Aortic smooth muscle cell (primary cell): Measurements from ENCODE around the genes XCR1 and CCR1.

GRCh38 chr3:45664541-45665014 is 24.6 kb upstream of the SACM1L start:
- RRBS, result no CpG with 5 or more reads among the region's 11 CpGs

- RRBS, result no CpG with 5 or more reads among the region's 30 CpGs
Measured at GRCh38 chr3:45967254-45968525, 24.4 kb downstream of the CXCR6 start.

GRCh38 chr3:45988365-45988763 is 7.3 kb downstream of the FYCO1 start:
- RRBS, result no CpG with 5 or more reads among the region's 4 CpGs

DNA sequence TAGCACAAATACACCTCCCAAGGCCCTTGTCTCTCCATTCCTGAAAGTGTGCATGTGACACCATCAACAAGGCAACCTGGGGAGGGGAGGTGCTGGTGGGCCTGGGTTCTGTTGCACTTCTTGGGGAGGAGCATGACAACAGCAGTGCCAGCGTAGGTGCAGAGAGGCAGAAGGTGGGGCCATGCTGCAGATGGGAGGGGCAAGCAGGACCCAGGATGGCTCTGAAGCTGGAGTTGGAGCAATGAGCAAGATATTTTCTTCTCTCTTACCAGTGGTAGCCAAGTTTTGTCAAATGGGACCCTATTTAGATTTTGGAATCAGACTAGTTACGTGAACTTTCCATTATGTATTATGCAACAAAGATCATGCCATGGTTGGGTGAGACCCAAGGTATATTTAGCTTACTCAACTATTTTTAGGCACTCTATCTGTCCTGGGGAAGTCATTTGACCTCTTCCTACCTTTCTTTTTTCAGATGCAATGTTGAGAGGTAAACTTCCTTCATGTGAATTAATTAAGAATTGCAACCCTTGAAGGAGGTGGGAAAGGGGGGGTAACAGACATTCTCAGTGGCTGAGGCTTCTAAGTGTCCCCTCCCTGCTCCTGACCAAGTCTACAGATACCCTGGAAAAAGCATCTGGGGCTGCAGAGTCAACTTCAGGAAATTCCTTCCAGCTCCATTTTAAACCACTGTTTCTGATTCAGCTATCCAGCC is 3.3 kb downstream of the FYCO1 start:
- RRBS, result no CpG with 5 or more reads among the region's 2 CpGs

- RRBS, result 0% methylated on average over 4 of the region's 24 CpGs
Measured at GRCh38 chr3:45994579-45995441, 814 bp downstream of the FYCO1 start.

GRCh38 chr3:46027175-46027640 is at the start of gene XCR1:
Gene XCR1 (minus strand): TSS chr3:46027483.
- RRBS, result no CpG with 5 or more reads among the region's 2 CpGs

GRCh38 chr3:46065077-46065875 is 38.0 kb upstream of the XCR1 start:
- RRBS, result no CpG with 5 or more reads among the region's 7 CpGs

DNA sequence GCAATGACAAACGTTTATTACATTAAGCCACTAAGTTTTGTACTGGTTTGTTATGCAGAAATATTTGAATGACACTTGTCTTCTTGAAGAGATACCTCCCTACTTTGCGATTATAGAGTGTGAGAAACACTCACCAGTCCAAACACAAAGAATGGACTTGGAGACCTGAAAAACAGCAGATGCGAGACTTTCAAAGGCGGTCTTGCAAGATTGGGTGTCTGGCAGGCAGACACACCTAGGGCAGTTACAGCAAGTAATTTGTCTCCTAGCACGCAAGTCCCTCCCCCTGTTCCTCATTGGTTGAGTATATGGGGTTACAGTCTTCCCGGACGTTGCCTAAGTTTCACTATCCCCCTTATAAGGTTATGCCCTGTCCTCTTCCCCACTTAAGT is 83.7 kb upstream of the XCR1 start:
- RRBS, result no CpG with 5 or more reads among the region's 7 CpGs

DNA sequence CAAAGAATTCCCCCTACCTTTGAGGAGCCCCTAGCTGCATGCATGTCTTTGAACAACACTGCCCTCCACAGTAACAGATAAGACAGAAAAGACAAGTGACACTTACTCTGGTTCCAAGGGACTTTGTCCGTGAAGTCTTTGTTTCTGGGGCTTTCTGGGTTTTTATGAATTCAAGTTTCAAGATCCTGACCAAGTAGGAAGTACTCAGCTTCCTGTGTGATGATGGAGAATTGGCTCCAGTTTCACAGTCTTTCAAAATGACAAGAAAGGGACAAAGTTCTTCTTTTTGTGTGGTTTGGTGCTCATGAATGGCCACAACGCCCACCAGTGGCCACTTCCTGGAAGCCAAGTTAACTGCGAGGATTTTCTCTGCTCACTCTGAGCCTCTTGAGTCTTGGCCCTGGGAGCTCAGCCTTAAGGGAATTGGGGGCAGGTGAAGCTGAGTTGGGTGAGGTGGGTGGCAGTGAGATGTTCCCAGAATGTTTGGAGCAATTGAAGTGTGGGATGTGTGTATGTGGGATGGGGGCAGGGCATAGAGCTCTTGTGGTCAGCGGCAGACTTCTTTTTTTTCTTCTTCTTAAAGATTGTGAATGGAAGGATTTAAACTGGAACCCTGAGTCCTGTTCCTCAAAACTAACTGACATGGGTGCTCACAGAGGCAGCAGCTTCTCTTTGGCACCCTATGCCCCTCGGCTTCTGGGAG is at the start of gene CCR1:
TSS of gene CCR1 (minus strand) at position 138 of the 703 bp plus-strand sequence.
- RRBS, result no CpG with 5 or more reads among the region's 5 CpGs

GRCh38 chr3:46374092-46374612 is 3.4 kb downstream of the CCR5 start:
- RRBS, result no CpG with 5 or more reads among the region's 2 CpGs

GRCh38 chr3:46396042-46396478 is 11.0 kb upstream of the CCRL2 start:
- RRBS, result no CpG with 5 or more reads among the region's 4 CpGs

- RRBS, result no CpG with 5 or more reads among the region's 3 CpGs
Measured at GRCh38 chr3:46462152-46462525, 2.6 kb downstream of the LTF start.

GRCh38 chr3:46496678-46497304 is 985 bp upstream of the RTP3 start:
- RRBS, result no CpG with 5 or more reads among the region's 5 CpGs

DNA sequence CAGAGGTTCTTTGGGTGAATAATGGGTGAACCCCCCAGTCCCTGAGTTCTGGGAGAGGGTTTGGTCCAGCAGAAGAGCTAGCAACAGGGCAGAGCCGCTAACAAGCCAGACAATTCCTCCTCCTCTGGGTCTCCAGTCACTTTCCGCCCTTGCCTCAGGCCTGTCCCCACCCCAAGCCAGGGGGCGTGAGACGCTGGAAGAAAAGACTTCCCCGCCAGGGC is 650 bp downstream of the LRRC2 start:
- RRBS, result no CpG with 5 or more reads among the region's 5 CpGs

GRCh38 chr3:46864273-46864594 is 990 bp upstream of the MYL3 start:
- RRBS, result no CpG with 5 or more reads among the region's 2 CpGs

- RRBS, result 5% methylated on average over 3 of the region's 21 CpGs
Measured at GRCh38 chr3:46880954-46881505, 3.5 kb downstream of the PTH1R start.

DNA sequence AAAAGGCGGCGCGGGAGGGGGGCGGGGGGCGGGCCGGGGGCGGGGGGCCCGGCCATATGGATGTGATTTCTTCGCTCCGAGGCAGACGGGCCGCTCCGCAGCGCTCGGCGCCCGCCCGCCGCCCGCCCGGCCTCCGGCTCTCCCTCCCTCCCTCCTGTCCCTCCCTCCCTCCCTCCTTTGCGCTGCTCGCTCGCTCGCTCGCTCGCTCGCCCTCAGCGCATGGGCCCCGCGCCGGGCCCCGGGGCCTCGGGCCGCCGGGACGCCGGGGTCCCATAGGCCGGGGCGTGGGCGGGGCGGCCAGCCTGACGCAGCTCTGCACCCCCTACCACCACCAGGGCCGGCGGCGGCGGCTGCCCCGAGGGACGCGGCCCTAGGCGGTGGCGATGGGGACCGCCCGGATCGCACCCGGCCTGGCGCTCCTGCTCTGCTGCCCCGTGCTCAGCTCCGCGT is 5.7 kb downstream of the PTH1R start:
- RRBS, result 1% methylated on average over 38 of the region's 61 CpGs

DNA sequence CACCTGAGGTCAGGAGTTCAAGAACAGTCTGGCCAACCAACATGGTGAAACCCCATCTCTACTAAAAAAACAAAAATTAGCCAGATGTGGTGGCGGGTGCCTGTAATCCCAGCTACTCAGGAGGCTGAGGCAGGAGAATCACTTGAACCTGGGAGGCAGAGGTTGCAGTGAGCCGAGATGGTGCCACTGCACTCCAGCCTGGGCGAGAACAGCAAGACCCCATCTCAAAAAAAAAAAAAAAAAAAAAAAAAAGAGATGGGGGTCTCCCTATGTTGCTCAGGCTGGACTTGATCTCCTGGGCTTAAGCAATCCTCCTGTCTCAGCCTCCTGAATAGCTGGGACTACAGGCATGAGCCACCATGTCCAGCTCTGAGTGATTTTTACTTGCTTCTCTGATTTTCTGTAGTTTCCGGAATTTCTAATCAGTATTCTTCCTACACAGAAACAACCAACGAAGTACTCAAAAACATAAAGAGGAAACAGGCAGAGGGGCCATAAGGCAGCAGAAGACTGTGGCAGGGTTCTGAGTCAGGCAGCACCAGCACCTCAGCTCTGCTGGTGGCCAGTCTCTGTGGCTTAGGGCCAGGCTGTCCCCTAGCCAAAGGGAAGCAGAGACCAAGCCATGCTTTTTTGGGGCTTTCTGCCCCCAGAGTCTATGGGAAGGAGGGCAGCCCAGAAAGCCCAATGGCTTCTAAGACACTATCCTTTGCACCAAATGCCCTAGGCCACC is 46.6 kb downstream of the CCDC12 start:
- RRBS, result no CpG with 5 or more reads among the region's 5 CpGs

GRCh38 chr3:46946320-46947159 is 30.0 kb downstream of the CCDC12 start:
- RRBS, result no CpG with 5 or more reads among the region's 9 CpGs

- RRBS, result no CpG with 5 or more reads among the region's 7 CpGs
Measured at GRCh38 chr3:46964987-46965599, 11.5 kb downstream of the CCDC12 start.